RPMI7951 (cell line): ENCODE results near the genes SERPINA10 and SERPINA12.

GRCh38 chr14:94112696-94113427 is 16.5 kb downstream of the IFI27L2 start:
- RAMPAGE, long total RNA: no peak

DNA sequence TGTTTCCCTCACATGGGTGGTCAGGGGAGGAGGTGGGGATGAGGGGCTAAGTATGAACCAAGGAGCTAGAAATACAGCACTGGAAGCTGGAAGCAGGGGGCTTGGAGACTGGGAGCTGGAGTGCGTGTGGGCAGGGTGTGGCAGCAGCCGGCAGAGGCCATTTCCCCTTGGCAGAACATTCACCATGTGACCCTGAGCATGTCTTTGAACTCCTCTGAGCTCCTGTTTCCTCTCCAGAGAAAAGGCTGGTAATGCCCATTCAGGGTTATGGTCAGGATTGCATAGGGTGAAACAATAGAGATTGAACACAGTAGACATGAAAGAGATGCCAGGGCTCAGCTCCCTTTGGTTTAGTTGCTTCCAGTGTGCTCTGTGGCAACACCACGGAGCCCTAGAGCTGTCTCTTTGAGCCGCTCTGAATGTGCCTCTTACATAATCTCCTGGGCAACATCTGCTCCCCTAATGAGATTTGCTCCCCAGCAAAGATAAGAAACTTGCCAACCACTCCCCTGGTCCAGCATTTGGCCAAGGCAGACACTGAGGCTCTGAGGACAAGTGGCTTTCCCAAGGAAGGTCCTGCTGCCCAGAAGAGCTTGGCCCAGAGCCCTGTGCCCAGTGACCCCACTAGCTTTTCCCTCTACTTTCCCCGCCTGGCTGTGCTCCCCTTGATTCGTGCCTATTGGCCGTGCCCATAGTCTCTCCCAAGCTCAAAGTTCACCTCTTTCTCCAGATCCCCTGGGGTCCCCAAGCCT is 14.3 kb downstream of the IFI27L2 start:
- RAMPAGE, long total RNA: no peak

DNA sequence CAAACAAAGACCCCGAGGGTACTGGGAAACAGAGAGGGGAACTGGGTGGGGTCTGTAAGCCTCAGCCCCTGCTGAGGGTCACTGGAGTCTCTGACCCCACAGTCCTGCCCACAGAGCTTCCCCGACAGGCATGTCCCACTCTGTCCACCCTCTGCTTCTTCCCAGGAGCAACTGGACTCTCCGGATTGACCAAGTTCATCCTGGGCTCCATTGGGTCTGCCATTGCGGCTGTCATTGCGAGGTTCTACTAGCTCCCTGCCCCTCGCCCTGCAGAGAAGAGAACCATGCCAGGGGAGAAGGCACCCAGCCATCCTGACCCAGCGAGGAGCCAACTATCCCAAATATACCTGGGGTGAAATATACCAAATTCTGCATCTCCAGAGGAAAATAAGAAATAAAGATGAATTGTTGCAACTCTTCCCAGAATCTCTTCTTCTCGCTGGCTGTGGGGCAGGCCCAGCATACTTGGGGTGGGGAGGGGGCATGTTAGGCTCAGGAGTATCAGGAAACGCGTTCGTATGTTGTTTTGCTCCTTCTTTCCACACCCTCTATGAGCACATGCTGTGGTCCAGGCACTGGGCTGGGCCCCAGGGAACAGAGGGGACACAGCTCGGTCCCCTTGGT is 13.0 kb downstream of the IFI27L2 start:
- RAMPAGE, long total RNA: no peak

DNA sequence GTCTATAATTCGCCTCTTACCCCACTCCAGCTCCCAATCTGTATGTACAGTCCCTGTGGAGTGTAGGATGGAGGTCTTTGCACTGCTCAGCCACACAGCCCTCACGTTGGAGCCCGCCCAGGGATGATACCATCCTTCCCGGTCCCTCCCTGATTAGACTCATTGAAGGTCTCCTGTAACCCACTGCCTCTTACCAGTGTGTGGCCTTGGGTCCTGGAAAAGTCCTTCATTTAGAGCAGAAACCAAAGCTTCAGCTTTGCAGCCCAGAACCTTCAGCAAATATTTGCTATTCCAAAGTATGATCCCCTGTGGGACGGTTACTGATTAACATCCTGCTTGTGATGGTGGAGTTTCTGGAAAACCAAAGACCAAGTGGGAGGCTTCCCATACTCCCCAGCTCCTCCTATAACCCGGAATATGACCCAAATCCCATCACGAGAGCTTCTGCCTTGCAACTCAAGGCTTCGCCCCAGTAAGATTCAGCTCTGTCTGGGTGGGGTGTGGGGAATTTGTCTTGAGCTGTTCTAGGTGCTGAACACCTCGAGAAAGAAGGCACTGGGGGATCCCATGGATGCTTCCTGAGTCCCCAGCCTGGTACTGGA is at the start of gene SERPINA10:
TSS of gene SERPINA10 (minus strand) at position 274 of the 602 bp plus-strand sequence.
- RAMPAGE, long total RNA: no peak

DNA sequence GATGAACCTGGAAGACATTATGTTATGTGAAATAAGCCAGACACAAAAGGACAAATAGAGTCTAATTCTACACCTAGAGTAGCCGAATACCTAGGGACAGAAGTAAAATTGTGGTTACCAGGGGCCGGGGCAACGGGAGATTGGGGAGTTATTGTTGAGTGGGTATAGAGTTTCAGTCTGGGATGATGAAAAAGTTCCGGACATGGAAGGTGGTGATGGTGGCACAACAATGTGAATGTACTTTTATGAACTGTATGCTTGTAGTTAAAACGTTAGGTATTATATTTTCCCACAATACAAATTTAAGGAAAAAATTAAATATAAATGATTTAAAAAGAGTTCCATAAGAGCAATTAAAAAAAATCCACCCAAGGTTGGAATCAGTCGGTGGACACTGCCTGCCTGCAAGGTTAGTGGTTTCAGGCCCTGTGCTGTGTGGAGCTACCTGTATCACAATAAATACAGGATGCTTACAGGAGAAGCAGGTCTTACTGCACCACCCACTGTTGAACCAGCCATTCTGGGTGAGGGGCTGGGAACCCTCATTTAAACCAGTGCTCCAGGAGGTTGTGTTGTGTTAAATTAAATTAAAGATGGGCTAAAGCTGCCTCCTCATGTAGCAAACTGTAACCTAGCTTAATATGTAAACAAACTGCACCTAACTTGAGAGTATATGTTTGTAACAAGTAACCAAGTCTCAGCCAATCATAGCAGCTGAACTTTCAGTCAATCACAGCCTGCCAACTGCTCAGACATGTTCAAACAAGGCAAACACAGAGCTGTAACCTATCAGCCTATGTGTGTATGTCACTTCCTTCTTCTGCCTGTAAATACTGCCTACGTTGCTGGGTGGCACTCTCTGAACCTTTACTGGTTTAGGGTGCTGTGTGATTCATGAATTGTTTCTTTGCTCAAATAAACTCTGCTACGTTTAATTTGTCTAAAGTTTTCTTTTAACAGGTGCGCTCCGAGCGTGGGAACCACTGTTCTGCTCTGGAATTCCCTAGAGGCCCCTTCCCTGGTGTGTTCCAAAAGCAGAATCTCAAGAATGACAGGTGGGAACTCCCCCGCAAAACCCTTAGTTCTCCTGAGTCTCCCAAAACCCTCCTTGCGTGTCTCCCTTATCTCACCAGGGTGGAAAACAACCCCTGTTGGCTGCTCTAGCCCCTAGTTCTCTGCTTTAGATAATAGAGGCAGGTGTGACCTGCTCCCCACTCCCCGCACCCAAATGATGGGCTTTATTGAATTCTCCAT is 3.0 kb downstream of the SERPINA6 start:
- RAMPAGE, long total RNA: no peak

GRCh38 chr14:94378110-94379087 is 10.0 kb downstream of the SERPINA1 start:
- RAMPAGE, long total RNA: no peak

DNA sequence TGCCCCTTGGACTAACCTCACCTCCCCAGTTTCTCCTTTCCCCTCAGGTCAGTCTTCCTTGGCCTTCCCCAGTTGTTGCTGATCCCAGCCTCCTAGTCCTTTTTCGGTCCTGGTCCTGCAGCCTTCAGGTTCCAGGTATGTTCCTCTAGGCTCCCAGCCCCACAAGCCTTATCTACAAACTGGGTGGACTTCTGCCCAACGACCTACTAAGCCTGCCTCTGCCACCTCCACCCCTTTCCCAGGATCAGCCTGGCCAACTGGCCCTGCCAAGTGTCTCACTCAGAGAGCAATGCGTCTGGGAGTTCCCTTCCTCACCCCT is at the start of gene SERPINA12:
TSS of gene SERPINA12 (minus strand) at position 144 of the 319 bp plus-strand sequence.
- RAMPAGE, long total RNA: no peak

GRCh38 chr14:94610520-94610986 is 1.6 kb upstream of the SERPINA3 start:
- RAMPAGE, long total RNA: no peak

- RAMPAGE, long total RNA: no peak
Measured at GRCh38 chr14:94614377-94615670, 2.6 kb downstream of the SERPINA3 start.

- RAMPAGE, long total RNA: no peak
Measured at GRCh38 chr14:95046765-95047301, 110.5 kb downstream of the DICER1 start.

GRCh38 chr14:95141952-95142623 is 15.2 kb downstream of the DICER1 start:
- RAMPAGE, long total RNA: no peak

GRCh38 chr14:95156274-95156591 is 1.1 kb downstream of the DICER1 start:
- RAMPAGE, long total RNA: no peak

DNA sequence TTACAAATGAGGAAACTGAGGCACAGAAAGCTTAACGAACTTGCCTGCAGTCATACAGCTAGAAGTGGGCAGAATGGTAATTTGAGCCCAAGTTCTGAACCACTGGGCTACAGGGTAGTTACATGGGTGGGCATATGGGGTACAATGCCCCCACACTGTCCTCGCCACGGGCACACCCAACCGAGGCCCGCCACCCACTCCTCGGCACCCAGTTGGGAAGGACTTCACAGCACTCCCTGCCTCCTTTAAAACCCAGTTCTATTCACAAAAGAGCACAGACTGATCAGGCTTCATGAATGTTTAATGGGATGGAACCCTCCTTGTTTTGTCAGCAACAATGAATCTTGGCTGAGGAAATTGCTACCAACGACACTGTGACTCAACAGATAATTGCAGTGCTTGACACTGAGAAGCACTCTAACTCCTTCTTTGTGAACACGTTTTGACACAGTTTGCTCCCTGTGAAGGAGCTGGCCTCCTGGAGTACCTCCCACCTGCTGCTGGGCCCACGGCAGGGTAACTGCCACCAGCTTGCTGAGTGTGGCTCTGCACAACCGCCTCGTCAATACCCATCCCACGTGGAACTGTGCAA is 63.6 kb downstream of the CLMN start:
- RAMPAGE, long total RNA: no peak

DNA sequence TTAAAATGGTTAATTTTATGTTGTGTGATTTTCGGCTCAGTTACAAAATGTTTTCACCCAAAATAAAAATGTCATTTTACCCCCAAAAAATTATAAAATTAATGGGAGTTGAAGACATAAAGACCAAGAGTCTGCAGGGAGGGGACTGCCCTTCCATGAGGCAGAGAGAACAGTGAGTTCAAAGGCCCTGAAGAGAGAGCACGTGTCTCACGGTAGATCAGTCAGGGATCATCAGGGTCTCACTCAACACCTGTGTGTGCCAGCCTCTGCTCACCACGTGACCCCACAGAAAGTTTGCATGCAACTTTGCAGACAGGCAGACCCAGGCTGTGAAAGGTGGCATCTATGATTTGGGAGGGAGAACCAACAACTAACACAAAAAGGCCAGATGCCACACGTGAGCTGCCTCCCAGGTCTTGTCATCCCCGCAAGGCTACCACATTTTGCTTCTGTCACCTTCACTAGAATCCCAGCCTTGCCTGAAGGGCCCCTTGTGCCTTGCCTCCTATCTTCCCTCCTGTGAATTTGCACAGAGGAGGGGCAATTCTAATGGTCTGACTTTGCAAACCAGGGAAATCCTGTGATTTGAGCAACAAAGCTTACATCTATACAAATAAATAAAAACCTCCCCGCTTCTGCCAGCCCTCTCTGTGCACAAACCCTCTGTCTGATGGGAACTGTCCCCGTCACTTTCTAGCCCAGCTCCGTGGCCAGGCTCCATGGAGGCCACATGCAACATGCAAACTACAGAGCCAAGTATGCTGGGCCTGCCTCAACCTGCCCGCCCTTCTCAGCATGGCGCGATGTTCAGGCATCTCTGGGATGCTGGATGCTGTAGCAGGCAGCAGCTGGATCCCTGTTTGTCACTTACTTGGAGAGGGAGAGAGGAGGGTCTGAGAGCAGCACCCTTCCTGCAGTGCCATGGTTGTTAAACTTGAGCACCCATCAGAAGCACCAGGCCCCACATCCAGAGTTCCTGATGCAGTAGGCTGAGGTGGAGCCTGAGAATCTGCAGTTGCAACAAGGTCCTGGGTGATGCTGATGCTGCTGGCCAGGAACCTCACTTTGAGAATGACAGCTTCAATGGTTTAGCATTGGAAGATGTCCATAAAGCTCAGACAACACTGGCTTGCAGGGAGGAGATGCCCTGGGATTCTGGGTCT is 32.7 kb downstream of the CLMN start:
- RAMPAGE, long total RNA: no peak

DNA sequence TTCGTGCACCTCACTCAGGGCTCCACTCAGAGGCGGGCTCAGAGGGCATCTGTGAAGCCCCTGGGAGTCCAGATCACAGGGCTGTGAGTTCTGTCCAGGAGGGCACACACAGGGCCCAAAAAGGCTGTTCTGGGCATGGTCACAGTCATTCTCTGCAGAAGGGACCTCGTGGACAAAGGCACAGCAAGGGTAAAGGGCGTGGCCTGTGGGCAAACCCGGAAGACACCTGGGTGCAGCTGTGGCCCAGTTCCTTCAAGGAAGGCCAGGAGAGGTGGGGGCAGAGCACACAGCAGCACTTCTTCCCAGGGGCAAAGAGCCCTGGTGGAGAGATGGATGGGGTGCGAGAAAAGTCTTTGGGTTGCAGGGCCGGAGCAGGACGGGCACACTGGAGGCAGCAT is 9.1 kb downstream of the CLMN start:
- RAMPAGE, long total RNA: no peak

- RAMPAGE, long total RNA: no peak
Measured at GRCh38 chr14:95317927-95318917, 1.5 kb downstream of the CLMN start.

GRCh38 chr14:95449117-95449707 is 67.2 kb downstream of the SYNE3 start:
- RAMPAGE, long total RNA: no peak

DNA sequence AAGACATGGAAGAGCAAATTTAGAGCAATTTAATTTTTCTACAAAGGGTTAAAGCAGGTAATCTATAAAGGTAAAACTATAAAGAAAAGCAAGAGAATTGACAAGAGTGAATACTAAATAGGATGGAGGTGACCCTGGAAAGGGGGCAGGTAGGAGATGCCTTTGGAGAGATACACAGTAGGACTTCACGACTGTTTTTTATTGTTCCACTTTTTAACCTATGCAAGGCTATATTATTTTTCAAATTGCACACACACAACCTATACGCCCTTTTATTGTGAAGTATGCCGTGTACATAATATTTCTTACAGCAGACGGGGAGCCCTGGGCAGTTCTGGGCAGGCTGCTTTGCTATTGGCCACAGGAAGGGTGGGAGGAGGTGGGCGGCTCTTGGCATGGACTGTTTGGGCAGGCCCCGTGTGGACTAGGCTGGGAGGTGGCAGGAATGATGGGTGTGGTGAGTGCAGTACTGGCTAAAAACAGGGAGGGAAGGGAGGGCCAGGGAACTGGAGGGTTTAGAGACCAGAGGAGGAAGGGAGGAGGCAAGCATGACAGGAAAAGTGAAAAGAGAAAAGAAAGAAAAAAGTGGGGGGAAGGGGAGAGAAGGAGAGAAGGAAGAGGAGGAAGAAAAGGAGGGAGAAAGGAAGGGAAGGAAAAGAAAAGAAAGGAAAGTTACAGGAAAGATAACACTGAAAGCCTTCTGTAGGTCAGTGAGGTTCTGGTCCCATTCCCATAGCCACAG is 1.4 kb upstream of the C14orf132 start:
- RAMPAGE, long total RNA: no peak

- RAMPAGE, long total RNA: no peak
Measured at GRCh38 chr14:96039584-96040689, 775 bp downstream of the C14orf132 start.

DNA sequence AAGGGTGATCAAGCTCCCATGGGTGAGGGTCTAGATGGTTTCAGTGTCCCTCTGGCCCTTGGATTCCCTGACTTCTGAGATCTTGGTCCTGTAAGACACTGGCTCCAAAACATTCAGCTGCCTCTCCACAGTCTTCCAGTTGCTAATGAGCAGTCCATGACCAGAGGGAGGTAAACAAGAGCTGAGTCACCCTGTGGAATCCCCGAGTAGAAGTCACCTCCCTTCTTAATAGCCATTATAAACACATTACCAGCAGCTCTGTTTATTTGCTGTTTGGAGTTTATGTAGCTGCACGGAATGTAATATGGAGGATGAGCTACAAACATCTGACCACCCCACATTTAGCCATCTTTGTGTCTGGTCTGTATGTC is 37.3 kb upstream of the BDKRB2 start:
- RAMPAGE, long total RNA: no peak